ENCODE measurements around the genes CLDN22, ING2 and CENPU.

- PRO-cap: no peak
These were observed 71.4 kb downstream of the CLDN22 start for GRCh38 chr4:183248549-183249118.

DNA sequence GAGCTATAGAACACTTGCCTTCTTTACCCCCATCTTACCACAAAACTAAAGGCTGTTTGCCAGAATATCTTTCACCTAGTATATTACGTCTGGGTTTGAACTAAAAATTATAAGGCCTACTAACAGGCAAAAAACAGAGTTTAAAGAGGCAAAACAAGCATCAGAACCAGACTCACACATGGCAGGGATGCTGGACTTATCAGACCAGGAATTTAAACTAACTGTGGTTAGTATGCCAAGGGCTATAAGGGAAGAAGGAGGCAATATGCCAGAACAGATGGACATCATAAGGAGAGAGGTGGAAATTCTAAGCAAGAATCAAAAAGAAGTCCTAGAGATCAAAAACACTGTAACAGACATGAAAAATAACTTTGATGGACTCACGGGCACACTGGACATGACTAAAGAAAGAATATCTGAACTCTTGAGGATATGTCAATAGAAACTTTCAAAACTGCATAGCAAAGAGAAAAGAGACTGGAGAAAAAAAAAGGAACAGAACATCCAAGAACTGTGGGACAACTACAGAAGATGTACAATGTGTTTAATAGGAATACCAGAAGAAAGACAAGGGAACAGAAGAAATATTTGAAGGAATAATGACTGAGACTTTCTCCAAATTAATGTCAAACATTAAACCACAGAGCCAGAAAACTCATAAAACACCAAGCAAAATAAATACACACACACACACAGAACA is 15.2 kb downstream of the CLDN22 start:
- PRO-cap: no peak

DNA sequence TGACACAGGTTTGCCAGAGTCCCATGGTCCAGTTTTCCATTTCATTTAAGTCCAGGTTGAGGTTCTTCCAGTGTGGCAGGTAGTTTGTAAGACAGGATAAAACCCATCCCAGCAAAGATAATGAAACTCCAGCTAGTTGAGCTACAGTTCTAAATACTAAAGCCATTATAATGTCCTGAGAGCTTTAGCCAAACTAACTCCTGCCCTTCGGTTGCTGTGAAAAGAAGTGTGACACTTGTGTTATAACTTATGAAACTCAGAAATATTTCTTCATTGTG is at the start of gene CLDN22:
CLDN22 (minus strand) TSS at position 224 of the 278 bp plus-strand sequence.
- PRO-cap: no peak

GRCh38 chr4:183504606-183505430 is at the start of gene ING2:
TSS of gene ING2 (plus strand) at chr4:183505058.
- PRO-cap: bidirectional peak, plus-strand start at chr4:183504771, minus-strand start at chr4:183504516; bidirectional peak, plus-strand start at chr4:183505078, minus-strand start at chr4:183504942

- PRO-cap: no peak
These were observed 36.4 kb downstream of the ING2 start for GRCh38 chr4:183540853-183542040.

DNA sequence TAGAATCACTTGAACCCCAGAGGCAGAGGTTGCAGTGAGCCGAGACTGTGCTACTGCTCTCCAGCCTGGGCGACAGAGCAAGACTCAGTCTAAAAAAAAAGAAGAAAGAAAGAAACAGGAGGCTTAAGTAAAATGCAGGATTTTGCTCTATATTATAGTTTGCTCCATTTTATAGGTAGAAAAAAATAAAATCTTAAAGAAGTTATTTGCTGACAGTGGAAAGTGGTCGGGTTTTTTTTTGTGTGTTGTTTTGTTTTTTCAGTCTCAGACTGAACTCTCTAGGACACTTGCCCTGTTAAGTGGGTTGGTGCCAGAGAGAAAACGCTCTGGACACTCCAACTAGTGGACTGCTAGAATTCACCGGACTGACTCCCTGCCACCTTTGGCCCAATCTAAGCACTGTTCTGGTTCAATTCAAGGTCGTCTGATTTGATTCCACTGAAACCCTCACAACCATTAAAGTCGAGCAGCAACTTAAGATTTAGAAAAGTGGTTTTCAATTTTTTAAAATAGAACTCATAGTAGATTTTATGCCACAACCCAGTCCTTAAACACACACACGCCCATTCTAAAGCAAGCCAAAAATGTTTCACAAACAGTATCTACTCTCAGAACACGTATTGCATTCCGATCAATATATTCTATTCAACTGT is 27.4 kb downstream of the RWDD4 start:
- PRO-cap: no peak

DNA sequence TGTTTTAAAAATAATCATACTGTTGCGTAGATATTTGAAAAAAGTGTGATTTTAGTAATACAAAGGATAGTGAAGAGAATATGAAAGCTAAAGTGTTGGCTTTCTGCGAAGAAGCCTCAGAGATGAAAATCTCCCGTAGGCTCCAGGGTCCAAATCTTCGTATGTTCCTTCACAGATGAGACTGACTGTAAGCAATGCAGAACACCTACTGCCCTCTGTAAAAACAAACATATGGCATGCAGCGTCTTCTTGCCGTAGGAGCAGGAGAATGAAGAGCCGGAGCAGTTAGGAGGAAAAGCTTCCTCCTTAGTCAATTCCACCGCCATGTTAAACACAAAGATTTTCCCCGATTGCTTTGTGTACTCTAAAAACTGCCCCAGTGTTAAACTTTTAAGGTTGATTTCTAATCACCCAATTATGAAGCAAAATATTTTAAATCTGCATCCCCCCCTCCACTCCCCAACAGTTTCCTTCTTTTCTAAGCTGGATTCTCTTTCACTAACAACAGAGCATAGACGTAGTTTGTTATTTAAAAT is 22.5 kb downstream of the RWDD4 start:
- PRO-cap: unidirectional peak, plus-strand start at position 257 of the sequence

DNA sequence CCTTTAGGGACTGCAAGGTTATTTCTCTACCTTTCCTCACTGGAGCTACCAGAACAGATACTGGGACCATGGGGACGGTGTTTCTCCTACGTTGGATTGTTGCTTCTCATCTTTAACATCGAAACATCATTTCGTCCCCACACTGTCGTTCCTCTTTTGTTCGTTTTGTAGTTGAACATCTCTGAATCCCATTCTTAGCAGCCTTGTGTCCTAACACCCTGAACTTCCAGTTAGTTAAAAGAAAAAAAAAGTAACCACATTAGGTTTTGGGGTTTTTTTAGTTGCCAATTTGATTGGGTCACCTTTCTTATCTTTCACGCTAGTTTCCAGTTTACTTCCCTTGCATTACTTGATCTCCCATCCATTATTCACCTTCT is 551 bp downstream of the TRAPPC11 start:
- PRO-cap: no peak

- PRO-cap: no peak
These were observed 104.8 kb downstream of the STOX2 start for GRCh38 chr4:184009748-184010382.

GRCh38 chr4:184339387-184339766 is 121.7 kb upstream of the ENPP6 start:
- PRO-cap: no peak

- PRO-cap: no peak
These were observed 125.8 kb downstream of the IRF2 start for GRCh38 chr4:184348320-184349200.

GRCh38 chr4:184406789-184407358 is 67.5 kb downstream of the IRF2 start:
- PRO-cap: no peak

GRCh38 chr4:184431692-184431936 is 42.7 kb downstream of the IRF2 start:
- PRO-cap: no peak

DNA sequence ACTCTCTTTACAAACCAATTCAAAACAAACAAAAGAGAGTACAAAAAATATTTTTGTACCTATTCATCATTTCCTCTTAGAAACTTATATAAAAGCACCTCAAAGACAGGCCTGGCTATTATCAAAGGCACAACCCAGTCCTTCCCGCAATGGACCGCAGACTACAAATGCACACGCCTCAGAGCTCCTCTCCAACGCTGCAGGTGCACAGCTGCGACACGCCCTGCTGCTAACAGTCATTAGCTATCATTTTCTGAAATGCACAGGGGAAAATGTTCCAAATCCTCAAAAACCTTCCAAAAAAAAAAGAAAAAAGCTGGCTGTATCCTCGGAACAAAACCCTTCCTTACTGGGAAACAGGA is 16.8 kb downstream of the IRF2 start:
- PRO-cap: no peak

- PRO-cap: bidirectional peak, plus-strand start at chr4:184734439, minus-strand start at chr4:184734123
These were observed at the start of gene CENPU for GRCh38 chr4:184733618-184734663. TSS of gene CENPU (minus strand) at chr4:184734096.

DNA sequence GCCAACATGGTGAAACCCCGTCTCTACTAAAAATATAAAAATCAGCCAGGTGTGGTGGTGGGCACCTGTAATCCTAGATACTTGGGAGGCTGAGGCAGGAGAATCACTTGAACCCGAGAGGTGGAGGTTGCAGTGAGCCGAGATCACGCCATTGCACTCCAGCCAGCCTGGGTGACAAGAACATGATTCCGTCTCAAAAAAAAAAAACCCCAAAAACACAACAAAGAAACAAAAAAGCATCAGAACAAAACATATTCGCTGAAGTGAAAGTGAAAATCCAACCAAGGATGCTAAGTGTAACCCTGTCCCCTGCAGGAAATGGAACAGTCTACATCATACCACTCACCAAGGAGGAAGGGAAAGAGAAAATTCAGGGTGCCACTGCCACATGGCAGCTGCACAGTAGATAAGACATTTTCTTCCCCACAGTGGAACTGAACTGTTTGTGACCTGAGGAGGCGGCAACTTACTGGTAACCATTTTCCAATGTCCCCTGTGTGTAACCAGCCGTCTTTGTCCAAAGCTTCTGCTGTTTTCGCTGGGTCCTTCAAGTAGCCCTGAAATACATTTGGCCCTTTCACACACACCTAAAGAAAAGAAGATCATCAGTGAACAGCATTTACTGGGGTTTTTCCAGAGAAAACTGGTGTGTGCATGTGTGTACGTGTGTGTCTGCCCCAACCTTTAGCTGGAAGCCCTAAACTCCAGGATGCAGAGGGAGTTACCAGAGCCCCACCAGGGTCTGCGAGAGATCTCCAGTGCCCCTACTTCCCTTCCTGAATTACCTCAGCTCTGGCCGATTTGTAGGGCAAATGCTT is 28.2 kb upstream of the CENPU start:
- PRO-cap: no peak

DNA sequence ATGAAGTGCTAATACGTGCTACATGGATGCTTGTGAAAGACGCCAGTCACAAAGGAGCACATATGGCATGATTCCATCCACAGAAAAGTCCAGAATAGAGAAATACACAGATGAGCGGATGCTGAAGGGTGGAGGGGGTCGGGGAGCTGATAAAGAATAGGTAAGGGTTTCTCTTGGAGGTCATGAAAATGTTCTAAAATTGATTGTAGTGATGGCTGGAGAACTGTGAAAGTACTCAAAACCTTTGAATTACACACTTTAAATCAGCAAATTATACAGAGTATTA is 33.4 kb upstream of the CENPU start:
- PRO-cap: no peak

DNA sequence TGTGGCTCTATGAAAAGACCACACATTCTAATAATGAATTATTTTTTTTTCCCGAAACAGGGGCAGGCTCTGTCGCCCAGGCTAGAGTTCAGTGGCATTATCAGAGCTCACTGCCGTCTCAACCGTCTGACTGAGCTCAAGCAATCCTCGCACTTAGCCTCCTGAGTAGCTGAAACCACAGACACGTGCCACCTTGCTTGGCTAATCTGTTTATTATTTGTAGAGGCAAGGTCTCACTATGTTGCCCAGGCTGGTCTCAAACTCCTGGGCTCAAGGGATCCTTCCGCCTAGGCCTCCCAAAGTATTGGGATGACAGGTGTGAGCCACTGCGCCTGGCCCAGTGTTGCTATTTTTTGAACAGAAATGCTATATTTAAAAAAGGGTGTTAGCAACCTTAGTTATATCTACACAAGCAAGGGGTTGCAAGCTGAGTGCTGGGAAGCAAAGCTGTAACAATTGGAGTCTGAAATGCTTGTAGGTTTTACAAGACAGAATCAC is 33.3 kb downstream of the ACSL1 start:
- PRO-cap: unidirectional peak, minus-strand start at position 128 of the sequence

- PRO-cap: no peak
These were observed 29.4 kb downstream of the ACSL1 start for GRCh38 chr4:184796333-184796772.

DNA sequence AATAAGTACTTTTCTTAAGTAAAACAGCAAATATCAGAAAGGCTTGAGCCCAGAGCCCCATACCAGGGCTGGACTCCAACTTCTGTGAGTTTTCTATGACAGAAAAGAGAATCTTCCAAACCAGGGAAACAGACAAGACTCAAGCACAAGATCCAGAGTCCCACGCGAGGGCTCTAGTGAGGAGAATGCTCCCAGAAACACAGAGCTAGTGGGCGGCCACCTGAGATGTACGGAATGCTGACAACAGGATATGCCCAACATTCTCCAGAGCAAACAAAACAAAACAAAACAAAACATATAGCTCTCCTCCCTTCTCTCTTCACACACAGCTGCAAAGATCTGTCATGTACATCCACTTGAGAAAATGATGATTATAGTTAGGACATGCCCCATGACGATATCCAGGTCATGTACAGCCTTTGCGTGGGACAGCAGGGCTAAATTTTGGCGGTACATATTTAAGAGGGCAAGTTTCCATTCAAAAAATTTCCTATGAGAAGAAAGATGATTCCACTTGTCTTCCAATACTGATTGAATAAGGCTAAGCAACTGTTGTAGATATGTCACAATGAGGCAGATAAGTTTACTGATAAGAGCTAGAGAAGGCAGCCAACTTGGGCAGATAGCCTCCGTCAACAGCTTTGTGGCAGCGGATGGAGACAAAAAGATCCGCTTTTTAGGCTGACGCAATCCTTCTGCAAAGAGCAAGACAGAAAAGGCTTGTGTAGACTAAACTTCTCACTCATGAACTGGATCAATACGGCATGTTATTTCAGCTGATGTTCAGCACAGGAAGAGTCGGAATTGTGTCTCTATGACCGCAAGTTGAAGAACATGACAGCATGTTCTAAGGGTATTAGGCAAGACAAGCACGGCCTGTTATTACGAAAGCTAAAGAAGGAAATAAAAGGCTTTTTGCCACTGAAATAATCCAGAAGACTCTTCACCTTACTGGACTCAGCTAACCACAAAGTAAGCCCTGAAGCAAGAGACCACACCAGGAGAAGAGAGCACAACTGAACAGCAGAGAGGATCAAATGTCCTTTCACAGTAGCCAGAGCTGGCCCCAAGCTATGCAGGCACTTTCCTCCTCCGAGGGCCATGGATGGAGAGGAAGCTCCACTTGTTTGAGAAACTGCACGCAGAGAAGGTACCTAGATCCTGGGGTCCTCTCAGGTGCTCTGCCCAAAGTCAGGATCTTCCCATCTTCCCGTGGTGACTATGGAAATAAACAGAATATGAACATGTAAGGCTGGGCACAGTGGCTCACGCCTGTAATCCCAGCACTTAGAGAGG is 12.6 kb downstream of the ACSL1 start:
- PRO-cap: unidirectional peak, minus-strand start at position 318 of the sequence; bidirectional peak, plus-strand start at position 934 of the sequence, minus-strand start at position 697 of the sequence

All from left lung (tissue), 1 donor.